Measurements from ENCODE around the genes MLF1, IFT80 and SPTSSB.

DNA sequence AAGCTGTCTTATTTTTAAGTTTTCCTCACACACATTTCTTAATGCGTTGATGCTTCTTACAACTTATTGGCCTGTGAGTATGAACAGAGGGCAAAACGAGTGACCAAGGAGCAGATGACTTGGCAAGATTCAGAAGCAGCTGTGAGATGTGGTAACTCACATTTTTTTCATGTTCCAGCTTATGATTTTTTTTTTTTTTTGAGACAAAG, 41.5 kb upstream of the VEPH1 start:
- PRO-cap, 2 experiments = no peak in any of the 2 experiments

DNA sequence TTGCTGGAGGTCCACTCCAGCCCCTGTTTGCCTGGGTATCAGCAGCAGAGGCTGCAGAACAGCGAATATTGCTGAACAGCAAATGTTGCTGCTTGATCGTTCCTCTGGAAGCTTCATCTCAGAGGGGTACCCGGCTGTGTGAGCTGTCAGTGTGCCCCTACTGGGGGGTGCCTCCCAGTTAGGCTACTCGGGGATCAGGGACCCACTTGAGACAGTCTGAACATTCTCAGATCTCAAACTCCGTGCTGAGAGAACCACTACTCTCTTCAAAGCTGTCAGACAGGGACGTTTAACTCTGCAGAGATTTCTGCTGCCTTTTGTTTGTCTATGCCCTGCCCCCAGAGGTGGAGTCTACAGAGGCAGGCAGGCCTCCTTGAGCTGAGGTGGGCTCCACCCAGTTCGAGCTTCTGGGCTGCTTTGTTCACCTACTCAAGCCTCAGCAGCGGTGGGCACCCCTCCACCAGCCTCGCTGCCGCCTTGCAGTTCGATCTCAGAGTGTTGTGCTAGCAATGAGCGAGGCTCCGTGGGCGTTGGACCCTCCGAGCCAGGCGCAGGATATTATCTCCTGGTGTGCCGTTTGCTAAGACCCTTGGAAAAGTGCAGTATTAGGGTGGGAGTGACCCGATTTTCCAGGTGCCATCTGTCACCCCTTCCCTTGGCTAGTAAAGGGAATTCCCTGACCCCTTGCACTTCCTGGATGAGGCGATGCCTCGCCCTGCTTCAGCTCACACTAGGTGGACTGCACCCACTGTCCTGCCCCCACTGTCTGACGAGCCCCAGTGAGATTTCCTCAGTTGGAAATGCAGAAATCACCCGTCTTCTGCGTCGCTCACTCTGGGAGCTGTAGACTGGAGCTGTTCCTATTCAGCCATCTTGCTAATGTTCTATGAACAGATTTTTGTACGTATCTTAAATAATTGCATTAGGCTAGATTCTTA, 219.9 kb downstream of the RSRC1 start:
- PRO-cap, 2 experiments = no peak in any of the 2 experiments

DNA sequence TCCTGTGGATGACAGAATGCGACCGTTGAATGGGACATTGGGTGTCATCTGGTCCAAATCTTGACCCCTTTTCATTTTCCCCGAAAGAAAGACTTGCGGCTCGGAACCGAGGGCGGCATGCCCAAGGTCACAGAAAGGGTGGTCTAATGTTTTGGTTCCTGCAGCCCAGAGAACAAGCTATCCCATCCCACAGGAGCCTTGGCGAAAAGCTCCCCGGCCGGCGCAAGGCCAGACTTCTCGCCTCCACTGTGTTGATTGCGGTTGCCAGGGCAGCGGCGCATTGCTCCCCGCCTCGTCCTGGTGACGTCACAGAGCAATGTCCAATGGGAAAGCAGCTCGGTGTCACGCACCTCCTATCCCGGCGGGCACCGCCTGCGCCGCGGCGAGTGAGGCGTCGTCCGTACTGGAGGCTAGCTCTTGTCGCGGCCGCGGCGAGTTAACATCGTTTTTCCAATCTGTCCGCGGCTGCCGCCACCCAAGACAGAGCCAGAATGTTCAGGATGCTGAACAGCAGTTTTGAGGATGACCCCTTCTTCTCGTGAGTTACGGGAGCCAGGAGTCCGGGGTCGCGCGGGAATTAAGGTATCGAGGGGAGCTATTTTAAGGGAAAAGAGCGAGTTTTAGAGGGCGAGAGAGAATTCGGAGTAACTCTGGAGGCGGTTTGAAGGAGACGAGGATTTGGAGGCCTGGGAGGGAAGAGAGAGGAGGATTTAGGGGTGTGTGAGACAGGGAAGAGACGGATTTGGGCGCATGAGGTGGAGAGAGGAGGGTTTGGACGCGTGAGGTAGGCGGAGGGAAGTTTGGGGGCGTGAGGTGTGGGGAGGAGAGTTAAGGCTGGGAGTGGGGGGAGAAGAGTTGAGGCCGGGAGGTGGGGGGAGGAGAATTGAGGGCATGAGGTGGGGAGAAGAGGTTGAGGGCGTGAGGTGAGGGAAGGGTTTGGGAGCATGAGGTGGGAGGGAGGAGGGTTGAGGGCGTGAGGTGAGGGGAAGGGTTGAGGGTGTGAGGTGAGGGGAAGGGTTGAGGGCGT, at the start of gene MLF1:
Gene MLF1, plus strand, starts transcription at position 385 of the 1,027 bp plus-strand sequence.
- PRO-cap, 2 experiments = peak in 2 of 2 experiments; most common plus-strand start position 385 of the sequence (in 1); most common minus-strand start position 257 of the sequence (in 2)

DNA sequence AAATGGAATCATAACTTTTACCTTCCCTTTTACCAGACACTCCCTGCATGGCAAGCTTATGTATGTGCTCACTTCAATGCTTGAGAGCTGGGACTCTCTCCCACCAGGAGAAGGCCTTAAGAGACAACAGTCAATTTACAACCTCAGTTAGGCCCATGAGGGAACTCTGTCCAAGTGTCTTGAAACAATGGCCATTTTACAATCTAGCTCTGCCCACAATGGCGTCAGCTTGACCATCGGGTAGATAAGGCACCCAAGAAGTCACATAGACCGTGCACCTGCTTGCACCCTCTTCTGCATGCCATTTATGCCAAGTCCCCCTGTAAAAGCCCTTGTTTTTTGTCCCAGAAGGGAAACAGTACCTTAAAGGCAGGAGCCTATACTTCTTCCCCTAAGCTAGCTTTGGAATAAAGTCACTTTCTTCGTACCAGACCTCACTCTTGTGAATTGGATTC, 26.5 kb upstream of the LXN start:
- PRO-cap, 2 experiments = no peak in any of the 2 experiments

DNA sequence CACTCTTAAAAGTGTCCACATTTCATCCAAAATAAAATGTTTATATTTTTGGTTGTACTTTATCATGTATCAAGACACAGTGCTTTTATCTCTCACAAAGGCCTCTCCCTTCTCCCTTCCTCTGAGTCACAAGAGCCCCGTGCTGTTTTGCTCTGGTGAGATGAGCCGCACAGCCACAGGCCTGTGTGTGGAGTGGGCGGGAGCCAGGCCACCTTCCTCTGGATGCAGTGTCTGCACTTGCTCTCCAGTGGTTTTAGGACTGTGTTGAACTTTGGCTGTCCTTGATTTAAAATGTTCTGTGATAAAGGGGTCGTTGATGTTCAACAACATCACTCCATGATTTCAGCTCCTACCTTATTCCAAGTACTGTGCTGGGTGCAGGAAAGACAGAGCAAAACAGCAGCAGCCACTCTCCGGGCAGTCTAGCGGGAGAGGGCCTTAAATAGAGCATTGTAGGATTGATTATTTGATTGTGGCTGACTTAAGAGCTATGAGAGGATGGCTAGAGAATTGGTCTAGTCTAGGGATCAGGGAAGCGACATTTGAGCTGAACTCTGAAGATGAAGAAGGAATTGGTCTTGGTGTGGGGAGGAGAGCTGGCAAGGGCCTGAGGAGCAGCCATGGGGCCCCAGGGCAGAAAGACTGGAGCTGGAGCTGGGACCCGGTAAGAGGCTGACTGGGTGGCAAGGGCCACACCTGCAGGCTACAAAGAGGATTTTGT, 15.2 kb downstream of the RARRES1 start:
- PRO-cap, 2 experiments = no peak in any of the 2 experiments

DNA sequence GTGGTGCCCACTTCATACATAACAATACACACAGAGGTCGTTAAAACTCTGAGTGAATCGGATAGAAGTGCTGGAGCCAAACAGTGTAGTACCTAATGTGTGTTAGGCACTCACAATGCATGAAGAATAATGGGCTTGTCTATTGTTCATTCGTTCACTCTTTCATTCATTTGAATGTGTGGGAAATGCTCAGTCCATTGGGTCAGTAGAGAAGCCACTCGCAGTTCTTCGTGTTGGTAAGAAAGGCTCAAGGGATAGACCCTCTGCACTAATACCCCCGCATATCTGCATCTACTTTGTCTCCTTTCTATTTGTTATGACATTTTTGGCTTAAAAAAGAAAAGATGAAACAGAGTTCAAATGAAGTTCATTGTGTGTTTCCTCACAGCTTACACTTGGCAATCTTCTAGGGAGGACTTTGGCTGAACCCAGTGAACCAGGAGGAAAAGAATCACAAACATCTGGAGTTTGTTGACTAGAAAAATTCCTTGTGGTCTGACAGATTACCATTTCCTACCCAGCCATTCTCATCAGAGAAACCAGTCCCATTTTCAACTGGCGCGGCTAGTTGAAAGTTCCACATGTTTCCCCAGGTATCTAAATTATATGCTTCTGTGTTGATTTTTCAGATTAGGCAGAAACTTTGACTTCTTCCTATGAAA, 32.8 kb upstream of the MFSD1 start:
- PRO-cap, 2 experiments = no peak in any of the 2 experiments

DNA sequence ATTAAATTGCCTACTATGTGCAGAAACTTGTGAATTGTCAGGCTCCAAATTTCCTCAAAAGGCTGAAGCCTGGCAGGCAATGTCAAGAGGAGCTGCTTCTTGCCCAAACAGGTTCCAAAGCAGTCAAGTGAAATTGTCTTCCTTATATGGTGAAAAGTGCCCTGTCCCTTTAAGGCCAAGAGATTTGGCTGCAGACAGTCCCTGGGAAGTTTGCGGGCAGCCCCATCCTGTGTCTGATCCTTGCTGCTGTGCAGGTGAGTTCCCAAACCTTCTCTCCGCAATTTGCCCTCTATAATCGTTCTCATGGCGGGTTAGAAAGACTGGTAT, 459.1 kb downstream of the IQCJ-SCHIP1 start:
- PRO-cap, 2 experiments = no peak in any of the 2 experiments

GRCh38 chr3:159872391-159872885, 352.8 kb upstream of the C3orf80 start:
- PRO-cap, 2 experiments = no peak in any of the 2 experiments

- PRO-cap, 2 experiments = no peak in any of the 2 experiments
Measured at GRCh38 chr3:160374396-160374839, 24.6 kb downstream of the IFT80 start.

DNA sequence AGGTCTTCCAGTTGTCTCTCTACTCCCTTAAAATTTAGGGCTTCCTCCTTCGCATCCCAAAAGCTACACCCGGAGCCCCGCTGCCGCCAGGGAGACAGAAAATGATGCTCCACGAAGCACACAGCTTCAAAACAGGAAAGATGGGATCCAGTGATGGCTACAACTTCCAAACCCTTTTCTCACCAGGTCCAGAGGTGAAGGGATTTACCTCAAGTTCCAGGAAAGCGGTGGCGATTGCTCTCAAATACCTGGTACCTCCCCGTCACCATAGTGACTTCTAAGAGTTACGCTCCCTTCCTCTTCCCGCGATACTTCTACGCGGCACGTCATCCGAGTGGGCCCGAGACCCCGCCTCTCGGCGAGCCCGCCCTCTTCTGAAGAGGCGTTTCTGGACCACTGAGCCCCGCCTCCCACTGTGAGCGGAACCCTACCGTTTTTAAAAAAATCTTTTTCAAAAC, at the start of gene IFT80:
Gene IFT80, minus strand, starts transcription at position 288 of the 458 bp plus-strand sequence.
- PRO-cap, 2 experiments = peak in 2 of 2 experiments; most common plus-strand start position 370 of the sequence (in 2); most common minus-strand start position 279 of the sequence (in 2)

DNA sequence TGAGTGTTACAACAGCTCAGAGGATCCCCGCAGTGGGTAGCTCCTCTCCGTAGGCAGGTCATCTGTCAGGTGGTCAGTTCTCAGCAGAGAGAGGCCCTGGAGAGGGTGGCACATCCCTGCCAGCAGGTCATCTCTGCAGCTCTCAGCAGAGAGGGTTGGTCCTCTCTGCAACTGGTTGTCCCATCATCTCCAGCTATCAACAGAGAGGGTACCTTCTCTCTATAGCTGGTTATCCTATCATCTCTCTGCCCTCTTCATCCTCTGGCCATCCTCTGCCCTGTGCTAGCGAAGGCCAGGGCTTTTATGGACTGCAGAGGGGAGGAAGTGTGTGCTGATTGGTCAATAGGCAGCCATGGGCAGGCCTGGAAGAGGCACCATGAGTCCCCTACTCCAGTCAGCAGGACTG, 10.3 kb upstream of the TRIM59 start:
- PRO-cap, 2 experiments = no peak in any of the 2 experiments

GRCh38 chr3:160531338-160531892, 34.0 kb downstream of the KPNA4 start:
- PRO-cap, 2 experiments = no peak in any of the 2 experiments

GRCh38 chr3:160565625-160566558, 521 bp upstream of the KPNA4 start:
- PRO-cap, 2 experiments = peak in 2 of 2 experiments; most common plus-strand start chr3:160565684 (in 1)

GRCh38 chr3:160804770-160805387, 48.8 kb downstream of the PPM1L start:
- PRO-cap, 2 experiments = no peak in any of the 2 experiments

DNA sequence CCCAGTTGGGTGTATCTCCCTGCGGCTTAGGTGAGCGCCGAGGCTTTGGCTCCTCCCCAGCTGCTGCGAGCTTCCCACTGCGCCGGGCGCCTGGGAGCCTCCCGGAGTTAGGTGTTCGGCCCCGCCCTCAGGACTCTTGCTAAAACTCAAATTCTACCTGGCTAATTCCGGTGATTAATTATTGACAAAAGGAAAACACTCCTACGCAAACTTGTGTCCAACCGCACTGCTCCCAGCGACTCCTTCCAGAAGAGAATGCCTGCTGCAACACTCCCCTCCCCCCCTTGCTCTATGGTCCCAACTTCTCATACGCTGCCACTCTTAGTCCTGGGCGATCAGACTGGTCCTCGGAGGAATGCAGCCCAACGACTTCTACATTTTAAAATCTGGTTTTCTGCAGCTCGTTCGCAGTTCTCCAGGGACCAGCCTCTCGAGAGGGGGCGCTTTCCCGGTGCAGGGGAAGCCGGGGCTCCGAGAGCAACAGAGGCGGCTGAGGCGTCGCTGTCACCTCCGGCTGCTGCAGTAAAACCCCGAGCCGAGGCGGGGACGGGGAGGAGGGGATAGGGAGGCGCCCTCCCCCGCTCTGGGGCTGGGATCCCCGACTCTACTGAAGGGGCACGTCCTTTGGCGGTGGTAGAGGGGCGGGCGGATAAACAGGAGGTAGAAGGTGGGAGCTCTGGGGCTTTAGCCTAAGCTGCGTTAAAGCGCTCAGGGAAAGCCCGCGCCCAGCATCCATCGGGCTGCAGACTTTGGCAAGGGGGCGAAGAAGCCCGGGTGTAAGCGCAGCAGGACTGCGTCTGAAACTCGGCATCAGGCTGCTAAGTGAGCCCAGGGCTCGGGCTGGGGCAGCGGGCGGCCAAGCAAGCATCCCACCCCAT, at the start of gene SPTSSB:
Gene SPTSSB, minus strand, starts transcription at position 81 of the 878 bp plus-strand sequence.
- PRO-cap, 2 experiments = no peak in any of the 2 experiments

DNA sequence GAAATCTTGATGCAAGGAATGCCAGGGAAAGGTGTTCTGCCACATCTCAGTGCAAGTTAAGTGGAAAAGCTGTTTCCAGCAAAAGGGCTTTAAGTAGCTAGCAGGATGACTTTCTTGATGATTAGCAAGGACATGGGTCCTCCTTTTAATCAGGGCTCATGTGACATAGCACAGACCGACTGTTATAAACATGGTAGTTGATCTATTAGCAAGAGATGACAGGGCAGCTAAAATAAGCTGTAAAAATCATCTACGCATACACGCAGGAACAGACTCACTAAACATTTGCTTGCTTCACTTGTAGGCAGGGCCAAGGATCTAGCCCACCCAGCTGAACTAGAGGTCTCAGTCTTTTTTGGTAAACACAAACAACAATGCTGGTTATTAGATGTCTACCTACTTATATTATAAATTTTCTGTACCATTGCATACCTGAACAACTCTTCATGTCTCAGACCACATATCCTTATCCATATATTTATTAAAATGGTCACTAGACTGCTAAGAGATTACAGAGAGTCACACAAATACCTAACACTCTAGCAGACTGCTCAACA, 68.9 kb downstream of the GOLIM4 start:
- PRO-cap, 2 experiments = no peak in any of the 2 experiments

DNA sequence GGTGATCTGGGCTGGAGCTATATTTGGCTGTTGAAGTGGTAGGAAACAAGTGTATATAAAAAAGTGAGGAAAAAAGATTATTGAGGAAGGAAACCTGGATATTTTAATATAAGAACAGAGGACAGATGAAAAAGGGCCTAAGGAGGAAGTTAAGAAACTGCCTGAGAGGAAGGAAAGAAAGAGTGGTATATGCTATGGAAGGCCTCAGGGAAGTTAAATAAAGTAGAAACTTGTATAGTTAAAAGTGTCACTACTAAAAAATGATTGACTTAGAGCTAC, 164.9 kb upstream of the GOLIM4 start:
- PRO-cap, 2 experiments = no peak in any of the 2 experiments

- PRO-cap, 2 experiments = no peak in any of the 2 experiments
Measured at GRCh38 chr3:168859179-168859661, 763.5 kb upstream of the GOLIM4 start.

DNA sequence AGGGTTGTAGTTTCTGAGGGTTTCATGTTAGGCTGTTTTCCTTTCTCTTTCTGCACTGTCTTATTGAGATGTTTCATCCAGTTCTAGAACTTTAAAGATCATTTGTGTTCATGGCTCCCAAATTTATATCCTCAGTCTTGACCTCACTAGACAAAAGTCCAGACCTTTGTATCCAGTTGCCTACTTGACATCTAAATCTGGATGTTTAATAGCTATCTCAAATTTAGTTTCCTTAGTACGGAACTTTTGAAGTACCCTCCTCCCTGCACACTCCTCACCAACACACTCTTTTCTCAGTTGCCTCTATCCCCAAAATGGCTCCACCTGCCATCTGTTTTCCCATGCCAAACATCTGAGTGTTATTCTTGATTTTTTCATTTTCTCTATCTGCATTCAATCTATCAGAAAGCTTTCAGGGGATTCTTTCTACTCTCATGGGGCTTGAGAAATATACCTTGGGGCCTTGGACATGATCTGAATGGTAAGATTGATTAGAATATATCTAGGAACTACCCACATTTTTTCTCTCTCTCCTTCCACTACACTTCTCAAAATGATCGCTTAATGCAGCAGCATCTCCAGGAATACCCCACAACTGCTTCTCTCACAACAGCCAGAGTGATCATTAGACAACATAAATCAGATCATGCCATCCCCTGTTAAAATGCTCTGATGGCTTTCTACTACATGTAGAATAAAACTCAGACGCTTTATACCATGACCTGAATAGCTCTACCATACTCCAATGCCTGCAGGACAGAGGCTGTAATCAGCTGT, 451.7 kb downstream of the MECOM start:
- PRO-cap, 2 experiments = no peak in any of the 2 experiments

DNA sequence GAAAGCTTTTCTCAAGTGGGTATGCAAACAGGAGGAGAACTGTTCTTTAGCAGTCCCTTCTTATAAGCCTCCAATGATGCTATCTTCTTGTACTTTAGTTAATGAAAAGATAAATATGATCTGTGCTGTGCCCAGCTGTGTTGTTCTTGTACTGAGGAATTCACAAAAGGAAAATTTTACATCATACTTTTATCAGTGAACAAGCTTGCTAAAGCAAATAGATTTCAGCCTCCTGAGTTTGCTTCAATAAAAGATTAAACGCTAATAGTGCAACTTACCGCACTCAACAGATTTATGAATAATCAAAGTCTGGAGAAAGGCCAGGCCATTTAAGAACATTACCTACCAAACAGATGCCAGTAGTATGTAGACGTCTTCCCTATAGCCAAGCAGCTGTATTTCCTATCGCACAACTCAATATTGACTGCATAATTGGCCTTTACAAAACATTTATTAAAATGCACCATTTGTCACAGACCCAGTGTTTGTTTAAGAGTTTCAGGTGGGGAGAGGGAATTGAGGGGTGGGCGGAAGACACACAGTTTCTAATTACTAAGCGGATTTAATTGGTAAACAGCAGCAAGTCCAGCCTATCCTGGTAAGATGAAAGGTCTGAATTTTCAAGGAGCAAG, 395.0 kb downstream of the MECOM start:
- PRO-cap, 2 experiments = no peak in any of the 2 experiments

Measured in cytotoxic T cell (primary cell).